ENCODE measurements around a stretch of chr22.

GRCh38 chr22:50641695-50642373 is 13.9 kb upstream of the ARSA start:
- PRO-cap = no peak

- PRO-cap = no peak
Observed at GRCh38 chr22:50708752-50709258, 29.2 kb upstream of the ACR start.

GRCh38 chr22:50709536-50709904 is 28.5 kb upstream of the ACR start:
- PRO-cap = no peak